AG09309 (cell line): ENCODE measurements around the genes CAPN6, RBMXL3, AGTR2, SLC6A14, IL13RA1 and CT47C1.

GRCh38 chrX:110004190-110005154 lies 1.6 kb downstream of the TMEM164 start:
- RRBS: no CpG with 5 or more reads among the region's 11 CpGs

DNA sequence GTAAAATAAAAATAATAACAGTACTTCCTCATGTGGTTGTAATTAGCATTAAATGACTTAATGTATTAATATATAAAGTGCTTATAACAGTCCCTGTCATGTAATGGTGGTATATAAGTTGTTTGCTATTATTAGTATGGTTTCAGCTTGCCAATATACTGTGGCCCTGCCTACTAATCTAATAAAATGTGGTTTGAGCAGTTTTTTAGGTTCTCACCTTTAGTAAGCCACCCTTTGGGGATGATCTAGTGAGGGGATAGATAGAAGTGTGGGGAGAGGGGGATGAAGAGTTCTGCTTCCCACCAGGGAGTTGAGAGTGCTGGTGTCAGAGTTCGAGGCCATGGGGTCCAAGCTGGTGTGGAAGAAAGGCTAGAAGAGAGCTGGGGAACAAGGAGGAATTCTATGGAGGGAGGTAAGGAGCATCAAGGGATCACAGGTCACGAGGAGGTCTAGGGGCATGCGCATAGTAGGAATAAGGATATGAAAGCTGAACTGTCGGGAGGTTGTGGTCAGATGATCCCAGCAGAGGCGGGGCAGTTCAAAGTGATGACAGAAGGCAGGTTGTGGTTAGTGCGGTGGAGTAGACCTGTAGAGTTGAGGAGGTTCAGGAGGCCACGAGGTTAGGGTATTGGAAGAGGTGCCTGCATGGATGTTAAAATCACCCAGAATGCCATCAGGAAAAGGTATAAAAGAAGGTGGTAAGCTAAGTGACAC lies 156.2 kb downstream of the TMEM164 start:
- RRBS: no CpG with 5 or more reads among the region's 7 CpGs

GRCh38 chrX:110786404-110786762 lies 9.2 kb downstream of the CHRDL1 start:
- RRBS: no CpG with 5 or more reads among the region's 5 CpGs

DNA sequence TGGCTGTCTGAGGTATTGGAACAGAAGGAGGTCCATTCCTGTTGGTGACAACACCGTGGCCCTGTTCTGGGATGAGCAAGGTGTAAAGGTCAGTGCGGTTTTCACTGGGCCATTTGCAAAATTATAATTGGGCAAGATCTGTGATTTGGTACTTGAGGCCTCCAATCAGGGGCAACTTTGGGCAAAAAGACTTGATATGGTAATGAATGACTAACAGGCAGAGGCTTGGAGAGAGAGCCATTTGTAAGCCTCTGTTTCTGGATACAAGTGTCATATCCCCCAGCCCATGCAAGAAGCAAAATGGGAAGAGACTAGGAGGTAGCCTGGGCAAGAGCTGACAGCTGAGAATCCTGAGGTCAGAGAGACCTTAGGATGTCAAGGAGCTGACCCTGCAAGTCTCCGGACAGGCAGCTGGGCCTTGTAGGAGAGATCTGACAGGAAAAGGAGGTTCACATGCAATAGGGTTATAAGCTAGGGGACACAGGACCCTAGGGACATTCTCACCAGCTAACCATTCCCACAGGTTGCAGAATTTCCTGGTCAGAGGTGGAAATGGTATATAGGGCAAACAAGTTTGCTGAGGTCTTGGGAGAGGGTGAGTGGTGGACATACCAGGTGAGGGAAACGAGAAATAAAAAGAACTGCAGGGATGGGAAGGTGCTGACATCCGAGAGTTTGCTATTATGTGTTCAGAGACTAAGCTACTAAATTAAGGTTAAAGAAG lies 1.8 kb downstream of the PAK3 start:
- RRBS: no CpG with 5 or more reads among the region's 5 CpGs

DNA sequence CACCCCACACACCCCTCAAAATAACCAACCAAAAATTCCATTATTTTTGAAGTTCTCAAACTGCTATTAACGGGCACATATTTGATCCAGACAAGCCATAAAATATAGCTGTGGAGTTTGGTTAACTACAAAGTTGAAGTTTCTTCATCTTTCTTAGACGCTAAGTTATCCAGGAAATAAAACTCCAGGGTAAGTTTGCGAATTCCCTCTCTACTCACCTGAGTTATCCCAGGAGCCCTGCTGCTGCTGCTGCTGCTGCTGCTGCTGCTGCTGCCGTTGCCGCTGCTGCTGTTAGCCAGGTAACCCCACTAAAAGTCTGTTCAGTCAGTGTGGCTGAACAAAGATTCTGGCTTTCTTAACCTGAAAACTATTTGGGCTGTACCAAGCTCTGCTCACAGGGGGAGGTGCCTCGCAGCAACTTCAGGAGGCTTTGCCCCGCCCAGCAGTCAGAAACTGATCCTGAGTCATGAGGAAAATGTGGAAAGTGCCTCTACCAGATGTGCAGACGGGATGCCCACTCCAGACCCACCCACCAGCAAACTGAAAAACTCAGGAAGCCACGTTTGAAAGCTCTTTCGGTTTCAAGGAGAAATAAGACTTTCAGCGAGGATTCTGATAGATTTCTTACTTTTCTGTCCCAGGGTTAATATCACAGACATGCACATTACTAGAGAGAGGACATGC lies at the start of gene CAPN6:
Gene CAPN6, minus strand, starts transcription at position 331 of the 684 bp plus-strand sequence.
- RRBS: no CpG with 5 or more reads among the region's 11 CpGs

- RRBS: no CpG with 5 or more reads among the region's 9 CpGs
Observed at GRCh38 chrX:111689950-111690772, 9.2 kb downstream of the ALG13 start.

DNA sequence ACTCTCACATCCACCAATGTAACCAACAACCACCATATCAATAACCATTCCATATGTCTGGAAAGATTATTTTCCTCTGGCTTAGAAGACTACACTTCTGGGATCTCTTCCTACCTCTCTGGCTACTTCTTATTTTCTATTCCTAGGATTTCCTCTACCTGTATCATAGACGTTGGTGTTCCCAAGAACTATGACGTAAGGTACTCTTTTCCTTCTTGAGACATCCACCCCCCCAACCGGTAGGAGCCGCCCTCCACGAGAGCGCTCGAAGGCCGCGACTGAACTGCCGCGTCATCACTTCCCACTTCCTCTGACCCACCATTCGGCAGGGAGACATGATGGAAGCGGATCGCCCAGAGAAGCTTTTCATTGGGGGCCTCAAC lies at the start of gene RBMXL3:
Gene RBMXL3, plus strand, starts transcription at position 304 of the 383 bp plus-strand sequence.
- RRBS: no CpG with 5 or more reads among the region's 14 CpGs

DNA sequence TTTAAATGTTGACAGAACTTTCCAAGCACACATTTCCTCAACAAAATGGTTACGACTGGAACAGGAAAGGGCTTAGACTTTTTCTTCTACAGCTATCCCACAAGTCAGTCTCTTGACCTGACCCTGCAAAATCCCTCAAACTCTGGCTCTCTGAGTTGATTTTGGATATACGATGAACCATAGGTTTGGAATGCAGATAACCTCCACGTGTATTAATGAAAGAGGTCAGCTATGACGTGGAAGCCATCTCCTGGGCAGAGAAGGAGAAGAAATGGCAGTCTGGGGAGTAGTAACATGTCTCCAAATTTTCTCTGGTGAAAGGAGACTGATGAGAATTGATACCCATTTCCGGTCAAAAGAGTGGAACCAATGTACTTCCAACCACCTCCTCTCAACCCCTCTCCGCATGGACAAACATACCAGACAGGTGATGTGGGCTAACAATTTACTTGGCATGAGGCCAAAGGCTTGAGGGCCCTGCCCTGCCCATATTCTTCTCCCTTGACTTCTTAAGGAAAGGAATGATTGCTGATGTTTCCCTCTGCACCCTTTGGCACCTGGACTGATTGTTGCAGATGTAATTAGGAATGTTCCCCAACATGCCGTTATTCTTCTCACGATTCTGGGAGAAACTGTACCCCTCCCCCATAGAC lies 697 bp upstream of the PLS3 start:
- RRBS: no CpG with 5 or more reads among the region's 8 CpGs

DNA sequence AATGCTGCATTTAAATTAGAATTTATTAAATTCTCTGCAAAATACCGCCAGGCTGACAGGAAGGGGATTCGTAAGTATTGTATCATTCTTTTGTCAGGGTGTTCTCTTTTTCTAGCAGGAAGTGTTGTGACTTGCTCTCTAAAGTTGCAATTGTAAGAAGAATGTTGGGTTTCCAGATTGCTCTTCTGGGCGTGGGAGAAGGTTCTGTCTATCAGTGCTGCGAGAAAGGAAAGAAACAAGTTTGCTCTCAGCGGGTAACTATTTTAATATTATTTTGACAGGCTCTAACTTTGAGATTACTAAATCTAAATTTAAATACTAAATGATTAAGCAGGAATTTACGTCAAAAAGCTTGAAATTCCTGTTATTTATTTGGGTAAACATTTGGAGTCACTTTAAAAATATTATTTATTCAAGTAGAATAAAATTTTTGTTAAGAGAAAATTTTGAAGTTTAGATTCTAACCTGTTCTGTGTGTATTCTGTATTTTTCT lies 32.5 kb downstream of the PLS3 start:
- RRBS: no CpG with 5 or more reads among the region's 6 CpGs

GRCh38 chrX:116170441-116171063 lies at the start of gene AGTR2:
Gene AGTR2 (plus strand): TSS chrX:116170744.
- RRBS: no CpG with 5 or more reads among the region's 3 CpGs

DNA sequence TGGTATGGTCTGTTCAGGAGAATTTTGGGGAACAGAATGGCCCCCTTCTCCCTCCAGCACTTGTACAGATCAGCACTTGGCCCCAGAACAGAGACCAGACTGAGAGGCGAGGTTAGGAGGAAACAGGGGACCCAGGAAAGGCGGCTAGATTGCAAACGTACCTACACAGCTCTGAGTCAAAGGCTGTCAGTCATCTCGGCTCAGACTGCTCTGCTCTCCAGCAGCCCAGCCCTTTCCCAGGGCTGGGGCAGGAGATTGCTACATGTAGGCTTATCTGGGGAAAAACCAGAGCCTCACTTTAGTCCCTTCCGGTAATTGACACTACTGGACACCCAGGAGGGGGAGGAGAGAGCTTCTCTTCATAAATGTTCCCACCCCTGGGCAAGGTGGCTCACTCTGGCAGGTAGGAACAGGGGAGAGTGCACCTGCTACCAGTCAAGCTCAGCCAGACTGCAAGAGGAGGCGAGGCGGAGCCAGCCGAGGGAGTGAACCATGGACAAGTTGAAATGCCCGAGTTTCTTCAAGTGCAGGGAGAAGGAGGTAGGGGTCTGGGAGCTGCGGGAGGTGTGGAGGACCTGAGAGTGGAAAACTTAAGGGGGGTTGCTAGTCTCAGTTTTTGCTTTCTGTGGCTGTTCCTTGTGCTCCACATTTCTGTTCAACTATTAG lies at the start of gene SLC6A14:
Gene SLC6A14, plus strand, starts transcription at position 389 of the 666 bp plus-strand sequence.
- RRBS: no CpG with 5 or more reads among the region's 10 CpGs

GRCh38 chrX:118565882-118566853 lies 70.6 kb downstream of the DOCK11 start:
- RRBS: no CpG with 5 or more reads among the region's 9 CpGs

GRCh38 chrX:118718540-118719126 lies 8.8 kb upstream of the IL13RA1 start:
- RRBS: no CpG with 5 or more reads among the region's 6 CpGs

GRCh38 chrX:118726692-118727823 lies at the start of gene IL13RA1:
Gene IL13RA1 (plus strand): TSS chrX:118727606.
- RRBS: 15% methylated on average over 37 of the region's 79 CpGs

- RRBS: 23% methylated on average over 10 of the region's 17 CpGs
Observed at GRCh38 chrX:118976600-118977310, 2.3 kb downstream of the LONRF3 start.

GRCh38 chrX:118989215-118989920 lies 14.9 kb downstream of the LONRF3 start:
- RRBS: no CpG with 5 or more reads among the region's 4 CpGs

DNA sequence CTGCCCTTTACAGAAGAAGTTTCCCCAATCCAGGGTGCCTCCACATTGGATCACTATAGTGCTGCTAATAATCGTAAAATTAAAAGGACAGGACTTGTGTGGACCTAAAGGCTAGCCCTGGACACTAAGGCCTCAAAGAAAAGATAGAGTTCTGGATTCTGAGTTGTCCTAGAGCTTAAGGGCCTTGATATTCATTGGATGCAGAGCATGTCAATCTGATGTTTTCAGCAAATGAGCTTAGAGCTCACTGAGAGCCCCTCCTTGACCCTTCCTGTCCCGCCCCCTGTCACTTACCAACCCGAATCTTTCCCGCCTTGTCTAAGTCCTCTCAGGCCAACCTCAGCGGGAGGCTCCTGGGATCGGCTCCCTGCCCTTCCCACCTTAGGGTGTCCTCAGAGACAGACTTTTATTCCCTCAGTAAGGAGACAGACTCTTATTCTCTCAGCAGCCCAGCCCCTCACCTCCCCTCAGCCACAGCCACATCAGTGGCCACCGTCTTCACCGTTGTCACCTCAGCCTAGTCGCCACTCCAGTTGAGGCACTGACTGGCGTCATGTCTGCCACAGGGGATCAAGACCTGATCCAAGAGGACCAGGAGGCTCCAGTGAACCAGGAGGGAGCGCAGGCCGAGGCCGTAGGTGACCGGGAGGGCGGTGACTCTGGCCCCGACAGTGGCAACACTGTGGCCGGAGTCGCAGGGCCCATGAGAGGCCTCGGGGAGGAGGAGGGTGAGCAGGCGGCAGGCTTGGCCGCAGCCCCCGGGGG lies at the start of gene CT47C1:
Gene CT47C1, plus strand, starts transcription at position 321 of the 765 bp plus-strand sequence.
- RRBS: 53% methylated on average over 9 of the region's 22 CpGs

DNA sequence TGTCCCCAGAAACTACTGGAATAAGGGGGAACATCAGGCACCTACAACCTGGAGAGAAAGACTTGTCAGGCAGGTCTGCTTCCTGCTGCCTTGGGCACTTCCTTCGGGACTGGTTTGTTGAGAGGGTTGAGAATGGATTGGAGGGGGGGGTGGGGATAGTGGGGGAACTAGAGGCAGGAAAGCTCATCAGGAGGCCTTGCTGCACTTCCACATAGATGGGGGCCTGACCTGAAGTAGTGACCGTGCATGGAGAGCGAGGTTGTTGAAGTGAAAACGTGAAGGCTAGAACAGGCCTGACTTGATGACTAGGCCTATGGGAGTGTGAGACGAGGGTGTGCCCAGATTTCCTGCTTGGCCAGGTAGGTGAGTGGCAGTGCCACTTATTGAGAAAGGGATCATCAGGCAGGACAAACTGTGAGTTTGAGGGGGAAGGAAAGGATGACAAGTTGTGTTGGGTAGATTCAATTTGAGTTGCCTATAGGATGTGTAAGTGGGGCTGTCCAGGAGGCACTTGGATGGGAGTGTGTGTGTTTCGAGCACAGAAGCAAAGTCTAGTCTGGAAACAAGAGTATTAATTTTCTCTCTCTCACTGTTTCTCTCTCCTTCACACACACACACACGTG lies 33.5 kb downstream of the SLC25A5 start:
- RRBS: no CpG with 5 or more reads among the region's 7 CpGs

DNA sequence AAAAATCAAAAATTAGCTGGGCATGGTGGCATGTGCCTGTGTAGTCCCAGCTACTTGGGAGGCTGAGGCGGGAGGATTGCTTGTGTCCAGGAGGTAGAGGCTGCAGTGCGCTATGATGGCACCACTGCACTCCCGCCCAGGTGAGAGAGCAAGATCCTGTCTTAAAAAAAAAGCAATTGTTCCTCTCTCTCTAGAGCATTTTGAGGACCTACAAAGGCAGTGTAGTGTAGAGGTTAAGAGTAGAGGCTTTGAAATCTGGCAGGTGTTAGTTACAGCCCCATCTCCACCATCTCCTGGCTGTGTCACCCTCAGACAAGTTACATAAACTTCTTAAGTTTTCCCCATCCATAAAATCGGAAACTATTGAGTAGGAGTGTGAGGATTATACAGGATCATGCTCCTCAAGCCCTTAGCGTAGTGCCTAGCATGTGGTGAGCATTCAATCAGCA lies 16.3 kb downstream of the SEPTIN6 start:
- RRBS: no CpG with 5 or more reads among the region's 5 CpGs

- RRBS: no CpG with 5 or more reads among the region's 3 CpGs
Observed at GRCh38 chrX:119762701-119763128, 4.3 kb downstream of the SOWAHD start.